ENCODE data around the genes COX7A1, ZNF566 and ZNF585A.

DNA sequence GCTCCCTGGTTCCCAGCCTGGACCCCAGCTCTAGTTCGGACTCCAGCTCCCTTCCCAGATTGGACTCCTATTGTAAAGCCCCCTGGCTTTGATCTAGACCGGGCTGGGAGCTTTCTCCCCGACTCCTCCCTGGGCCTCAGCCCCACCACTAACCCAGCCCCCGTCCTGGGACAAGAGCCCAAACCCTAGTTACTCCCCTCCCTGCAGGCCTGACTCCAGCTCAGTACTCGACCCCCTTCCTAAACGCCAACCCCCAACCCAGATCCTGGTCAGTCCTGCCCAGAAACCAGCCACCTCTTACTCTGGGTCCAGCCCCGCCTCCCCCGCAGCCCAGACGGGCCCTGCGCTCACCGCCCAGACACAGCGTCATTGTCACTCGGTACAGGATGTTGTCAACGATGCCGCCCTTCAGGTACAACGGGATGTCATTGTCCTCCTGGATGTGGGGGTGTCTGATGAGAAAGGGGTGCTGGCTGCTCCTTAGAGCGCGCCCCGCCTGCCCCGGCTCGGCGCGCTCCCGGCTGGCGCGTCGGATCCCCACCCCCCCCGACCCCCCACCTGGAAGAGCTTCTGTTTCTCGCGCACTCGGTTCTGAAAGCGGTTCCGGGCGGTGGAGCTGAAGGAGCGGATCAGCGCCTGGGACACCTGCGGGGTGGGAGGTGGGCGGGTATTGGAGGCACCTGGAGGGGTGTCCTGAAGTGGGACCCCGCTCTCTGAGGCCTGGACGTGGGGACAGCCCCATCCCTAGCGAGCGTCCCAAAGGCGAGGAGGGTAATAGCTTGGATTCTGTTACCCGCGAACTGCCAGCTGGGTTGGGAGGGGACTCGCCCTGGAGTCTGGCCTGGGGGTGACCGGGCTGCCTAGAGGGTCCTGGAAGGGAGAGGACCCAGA is 891 bp downstream of the COX7A1 start:
- PRO-cap: unidirectional peak, plus-strand start at position 595 of the sequence

DNA sequence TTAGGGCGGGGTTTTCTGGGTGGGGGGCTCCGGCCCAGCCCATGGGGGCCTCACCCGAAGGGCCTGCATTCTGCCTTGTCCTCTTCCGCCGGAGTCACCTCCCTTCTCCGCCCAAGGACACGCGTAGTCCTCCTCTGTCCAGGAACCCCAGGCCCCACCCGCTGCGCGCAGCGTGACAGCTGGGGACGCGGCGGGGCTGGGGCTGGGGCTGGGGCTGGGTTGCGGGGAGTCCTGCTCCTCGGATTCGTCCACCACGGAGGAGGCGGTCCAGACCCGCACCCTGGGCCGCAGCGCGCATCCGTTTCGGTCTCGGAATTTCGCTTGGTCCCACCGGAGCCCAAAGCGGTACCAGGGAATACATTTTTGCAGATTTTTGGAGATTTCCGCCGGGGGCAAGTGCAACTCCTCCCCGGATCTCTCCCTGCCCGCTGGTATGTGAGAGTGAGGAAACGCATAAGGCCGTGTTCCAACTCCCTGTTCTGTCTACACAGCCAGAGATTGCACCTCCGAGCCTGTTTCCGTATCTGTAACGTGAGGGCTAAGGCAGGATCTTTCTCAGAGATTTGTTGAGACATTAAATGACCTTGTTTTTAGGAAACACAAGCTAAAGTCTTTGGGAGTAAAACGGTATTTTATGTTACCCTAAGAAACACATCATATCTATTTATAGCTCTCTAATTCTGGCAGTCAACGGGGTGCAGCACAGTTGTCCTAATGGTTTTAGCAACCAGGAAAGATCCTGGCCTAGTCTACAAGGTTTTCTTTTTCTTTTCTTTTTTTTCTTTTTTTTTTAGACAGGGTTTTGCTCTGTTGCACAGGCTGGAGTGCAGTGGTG is at the start of gene COX7A1:
Gene COX7A1 (minus strand): TSS at position 109 of the 835 bp plus-strand sequence.
- PRO-cap: bidirectional peak, plus-strand start at position 90 of the sequence, minus-strand start at position 96 of the sequence

- PRO-cap: no peak
Measured at GRCh38 chr19:36169195-36169784, 17.0 kb upstream of the COX7A1 start.

- PRO-cap: no peak
Measured at GRCh38 chr19:36309342-36309761, 69.6 kb downstream of the ZFP14 start.

- PRO-cap: bidirectional peak, plus-strand start at chr19:36489667, minus-strand start at chr19:36489519
Measured at GRCh38 chr19:36488640-36489757, at the start of gene ZNF566. Gene ZNF566 (minus strand): TSS chr19:36489561.

DNA sequence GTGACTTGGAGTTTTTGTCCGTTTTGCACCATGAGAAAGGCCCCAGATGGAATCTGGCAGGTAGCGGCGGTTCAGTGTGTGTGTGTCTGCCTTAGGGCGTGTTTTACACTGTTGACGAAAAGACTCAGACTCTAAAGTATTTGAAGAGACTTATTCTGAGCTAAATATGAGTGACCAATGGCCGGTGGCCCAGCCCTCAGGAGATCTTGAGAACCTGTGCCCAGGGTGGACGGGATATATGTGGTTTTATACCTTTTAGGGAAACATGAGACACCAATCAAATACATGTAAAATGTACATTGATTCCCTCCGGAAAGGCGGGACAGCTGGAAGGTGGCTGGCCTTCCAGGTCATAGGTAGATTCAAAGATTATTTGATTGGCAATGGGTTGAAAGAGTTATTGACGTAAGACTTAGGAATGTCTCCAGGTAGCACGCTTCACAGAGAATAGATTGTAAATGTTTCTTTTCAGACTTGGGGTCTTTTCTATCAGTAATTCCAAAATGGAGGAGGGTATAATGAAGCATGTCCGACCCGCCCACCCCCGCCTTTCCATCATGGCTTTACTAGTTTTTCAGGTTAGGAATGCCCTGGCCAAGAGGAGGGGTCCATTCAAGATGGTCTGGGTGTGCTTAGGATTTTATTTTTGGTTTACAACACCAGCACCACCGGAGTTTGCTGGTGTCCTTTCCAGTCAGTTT is 975 bp upstream of the ZNF529 start:
- PRO-cap: no peak

GRCh38 chr19:37172292-37173059 is at the start of gene ZNF585A:
Gene ZNF585A (minus strand): TSS chr19:37172695.
- PRO-cap: no peak

GRCh38 chr19:37312257-37313174 is 21.9 kb upstream of the ZNF875 start:
- PRO-cap: no peak

DNA sequence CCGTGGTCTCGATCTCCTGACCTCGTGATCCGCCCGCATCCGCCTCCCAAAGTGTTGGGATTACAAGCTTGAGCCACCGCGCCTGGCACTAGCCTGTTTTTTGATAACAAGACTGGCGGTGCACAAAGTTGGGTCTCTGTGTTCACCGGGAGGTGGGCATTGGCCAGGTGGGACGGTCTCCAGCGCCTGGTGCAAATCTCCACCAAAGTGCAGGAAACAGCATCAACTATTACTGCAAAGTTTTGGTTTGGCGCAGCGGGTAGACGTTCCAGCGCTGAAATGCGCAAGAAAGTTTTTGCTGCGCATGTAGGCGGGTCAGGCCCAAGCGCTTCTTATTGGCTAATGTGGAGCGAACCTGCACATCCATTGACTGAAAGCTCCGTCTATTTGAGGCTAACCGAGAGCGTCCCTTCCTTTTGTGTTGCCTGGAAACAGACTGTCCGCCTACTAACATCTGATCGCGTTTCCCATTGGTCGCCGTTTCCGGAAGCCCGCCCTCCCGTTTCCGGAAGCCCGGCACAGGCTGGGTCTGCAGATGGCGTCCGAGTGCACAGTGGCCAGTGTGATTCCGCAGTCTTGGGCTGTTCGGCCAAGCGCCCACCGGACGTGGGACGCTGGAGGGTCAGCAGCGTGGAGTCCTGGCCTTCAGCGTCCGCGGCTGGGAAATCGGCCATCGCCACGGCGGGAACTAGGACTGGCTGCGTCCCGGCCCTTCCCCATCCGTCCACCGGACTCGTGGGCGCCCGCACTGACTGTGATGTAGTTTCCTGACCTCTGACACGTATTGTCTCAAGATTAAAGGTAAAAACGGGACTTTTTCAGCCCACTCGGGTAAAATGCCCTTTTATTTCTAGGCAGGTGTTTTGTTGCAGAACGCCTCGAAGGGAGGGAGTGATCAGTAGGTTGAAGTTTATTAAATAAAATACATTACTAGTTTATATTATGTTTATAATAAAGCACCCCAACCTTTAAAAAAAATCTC is 16.8 kb upstream of the ZNF875 start:
- PRO-cap: no peak

DNA sequence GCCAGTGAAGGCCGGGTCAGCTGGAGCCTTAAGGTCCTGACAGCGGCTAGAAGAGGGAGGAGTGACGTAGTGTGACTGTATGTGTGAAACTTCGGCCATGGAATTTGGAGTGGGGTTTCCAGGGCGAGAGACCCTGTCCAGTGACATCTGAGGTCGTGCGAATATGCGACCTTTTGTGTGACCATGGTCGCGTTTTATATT is 303 bp upstream of the ZNF569 start:
- PRO-cap: no peak

- PRO-cap: no peak
Measured at GRCh38 chr19:37978646-37979166, 71.7 kb downstream of the SIPA1L3 start.

GRCh38 chr19:38062946-38063645 is 156.1 kb downstream of the SIPA1L3 start:
- PRO-cap: no peak

- PRO-cap: no peak
Measured at GRCh38 chr19:38099738-38100164, 124.3 kb downstream of the DPF1 start.

DNA sequence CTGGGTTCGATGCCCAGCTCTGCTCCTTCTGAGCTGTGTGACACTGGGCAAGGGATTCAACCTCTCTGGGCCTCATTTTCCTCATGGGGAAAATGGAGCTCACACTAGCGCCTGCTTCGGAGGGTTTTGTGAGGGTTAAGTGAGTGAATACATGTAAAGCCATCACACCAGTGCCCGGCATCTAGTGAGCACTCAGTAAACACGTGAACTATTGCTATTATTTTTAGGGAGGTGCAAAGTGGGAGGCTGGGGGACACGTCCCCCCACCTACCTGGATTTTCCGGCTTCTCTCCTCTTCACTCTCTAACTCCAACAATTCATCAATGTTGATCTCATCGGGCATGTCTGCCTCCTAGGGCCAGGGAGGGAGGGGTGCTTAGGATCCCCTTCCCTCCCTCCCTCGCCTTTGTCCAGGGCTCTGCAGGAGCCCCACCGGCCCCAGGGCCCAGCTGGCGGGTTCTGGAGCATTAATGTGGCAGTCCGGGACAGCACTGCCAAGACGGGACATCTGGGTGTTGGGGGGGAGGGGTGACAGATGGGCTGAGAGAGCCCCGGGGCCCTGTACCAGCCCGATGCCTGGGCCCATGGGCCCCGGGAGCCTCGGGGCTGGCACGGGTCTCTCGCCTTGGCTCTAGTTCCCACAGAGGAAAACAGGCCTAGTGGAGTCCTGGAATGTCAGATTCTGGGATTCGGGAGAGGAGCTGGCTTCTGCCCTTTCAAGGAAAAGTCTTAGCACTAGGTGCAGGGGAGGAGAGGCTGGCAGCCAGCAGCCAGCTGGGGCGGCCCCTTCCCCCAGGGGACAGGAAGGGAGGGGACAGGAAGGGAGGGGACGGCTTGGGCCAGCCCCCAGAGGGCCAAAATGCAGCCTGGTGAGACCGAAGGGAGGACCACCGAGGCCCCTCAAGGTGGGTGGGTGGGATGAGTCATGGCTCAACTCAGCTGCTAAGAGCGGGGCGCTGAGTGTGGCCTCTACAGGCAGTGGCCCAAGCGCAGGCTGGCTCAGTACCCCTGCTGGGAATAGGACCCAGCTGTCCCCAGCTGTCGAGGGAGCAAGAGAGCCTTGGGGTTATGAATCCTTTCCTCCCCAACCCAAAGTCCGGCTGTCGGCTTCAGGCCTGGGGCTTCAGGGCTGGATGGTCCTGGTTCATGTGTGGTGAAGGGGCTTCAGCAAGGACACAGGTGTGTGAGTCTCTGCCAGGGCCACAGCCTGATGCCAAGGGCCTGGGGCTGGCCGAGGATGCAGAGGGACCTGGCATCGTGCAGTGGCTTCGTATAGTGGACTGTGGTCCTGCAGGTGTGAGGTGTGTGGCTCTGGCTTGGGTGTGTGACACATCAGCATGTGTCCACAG is 3.1 kb downstream of the PPP1R14A start:
- PRO-cap: no peak

DNA sequence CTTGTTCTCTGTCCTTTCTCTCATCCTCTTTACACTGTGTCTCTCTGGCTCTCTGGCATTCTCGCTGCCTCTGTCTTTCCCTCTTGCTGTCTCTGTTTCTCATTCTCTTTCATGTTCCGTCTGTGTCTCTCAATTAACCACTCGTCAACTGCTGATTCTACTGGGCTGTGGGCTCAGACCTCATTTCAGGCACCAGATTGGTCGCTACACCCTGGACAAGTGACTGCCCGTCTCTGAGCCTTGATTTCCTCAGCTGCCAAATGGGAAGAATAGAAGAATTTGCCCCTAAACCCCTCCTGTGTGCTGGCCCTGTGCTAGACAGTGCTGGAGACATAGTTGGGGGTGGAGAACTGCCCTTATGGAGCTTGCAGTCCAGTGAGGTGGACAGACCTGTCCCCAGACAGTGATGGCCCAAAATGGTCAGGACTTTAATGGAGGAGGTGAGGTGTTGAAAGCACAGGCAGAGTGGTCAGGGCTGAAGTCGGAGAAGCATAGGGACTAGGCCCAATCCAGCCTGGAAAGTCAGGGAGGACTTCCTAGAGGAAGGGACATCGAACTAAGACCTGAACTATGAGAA is 7.9 kb upstream of the CATSPERG start:
- PRO-cap: no peak

- PRO-cap: no peak
Measured at GRCh38 chr19:38336752-38337539, 1.3 kb downstream of the CATSPERG start.

GRCh38 chr19:38395642-38395893 is 7.1 kb downstream of the SPRED3 start:
- PRO-cap: no peak

- PRO-cap: no peak
Measured at GRCh38 chr19:38403539-38403907, 630 bp downstream of the FAM98C start.

DNA sequence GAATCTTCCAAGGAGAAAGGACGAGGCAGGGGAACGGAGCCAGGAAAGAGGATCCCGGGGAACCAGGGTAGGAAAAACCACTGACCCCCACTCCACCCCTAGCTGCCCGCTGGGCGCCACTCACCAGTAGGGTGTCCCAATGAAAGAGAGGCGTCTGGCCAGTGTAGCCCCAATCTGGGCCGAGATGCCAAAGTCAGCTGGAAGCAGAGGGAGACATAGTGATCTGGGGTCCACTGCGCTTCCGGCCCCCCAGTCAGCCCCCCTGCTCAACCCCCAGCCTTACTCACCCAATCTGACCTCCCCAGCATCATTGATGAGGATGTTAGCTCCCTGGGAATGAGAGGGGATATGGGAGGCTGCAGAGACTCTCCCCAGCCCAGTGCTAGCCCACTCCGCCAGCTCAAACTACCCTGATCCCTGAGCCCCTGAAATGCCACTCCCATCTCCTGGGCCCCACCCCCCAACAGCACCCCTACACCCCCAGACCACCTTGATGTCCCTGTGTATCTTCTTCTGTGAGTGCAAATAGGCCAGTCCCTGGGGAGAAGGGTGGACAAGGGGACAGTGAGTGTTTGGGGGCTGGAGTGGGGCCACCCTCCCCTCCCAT is 3.9 kb downstream of the MAP4K1 start:
- PRO-cap: no peak

GRCh38 chr19:38660701-38661637 is 13.5 kb downstream of the ACTN4 start:
- PRO-cap: no peak